Cardiac ventricle fibroblast (primary cell): Measurements from ENCODE around the gene KRTCAP2.

- RAMPAGE, long total RNA: no peak
These were observed 22.1 kb downstream of the KCNN3 start for GRCh38 chr1:154847952-154848405.

GRCh38 chr1:154951892-154952732 lies 3.8 kb downstream of the PBXIP1 start:
- RAMPAGE, long total RNA: no peak

- RAMPAGE, long total RNA: no peak
These were observed 866 bp downstream of the PBXIP1 start for GRCh38 chr1:154954765-154955700.

- RAMPAGE, long total RNA: no peak
These were observed 1.5 kb downstream of the ZBTB7B start for GRCh38 chr1:155004067-155004456.

DNA sequence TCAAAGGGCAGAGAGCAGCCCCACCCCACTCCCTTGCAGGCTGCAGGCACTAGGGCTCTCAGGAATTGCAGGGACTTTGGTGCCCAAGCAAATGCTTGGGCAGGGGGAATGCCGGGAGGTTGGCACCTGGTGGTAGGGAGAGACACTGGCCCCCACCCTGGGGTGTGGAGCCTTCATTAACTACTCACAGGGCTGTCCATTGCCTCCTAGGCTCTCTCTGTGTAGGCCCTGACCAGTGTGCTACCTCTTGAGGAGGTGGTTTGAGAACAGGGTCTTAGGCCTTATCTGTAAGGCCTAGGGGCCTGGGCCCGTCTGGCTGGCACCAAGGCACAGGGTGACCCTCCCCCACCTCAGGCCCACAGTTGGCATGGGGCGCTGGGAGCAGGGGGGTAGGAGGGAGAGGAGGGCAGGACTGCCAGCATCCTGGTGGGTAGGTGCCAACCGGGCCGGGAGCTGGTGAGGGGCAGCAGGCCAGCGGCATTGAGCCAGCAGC lies 4.8 kb downstream of the ZBTB7B start:
- RAMPAGE, long total RNA: no peak

GRCh38 chr1:155037059-155037475 lies 3.4 kb downstream of the DCST1 start:
- RAMPAGE, long total RNA: no peak

GRCh38 chr1:155070651-155071600 lies 7.4 kb downstream of the EFNA4 start:
- RAMPAGE, long total RNA: no peak

- RAMPAGE, long total RNA: no peak
These were observed 628 bp downstream of the EFNA3 start for GRCh38 chr1:155079114-155079816.

- RAMPAGE, long total RNA: no peak
These were observed 12.8 kb downstream of the EFNA3 start for GRCh38 chr1:155091260-155091992.

- RAMPAGE, long total RNA: no peak
These were observed 845 bp upstream of the EFNA1 start for GRCh38 chr1:155126887-155127174.

- RAMPAGE, long total RNA: no peak
These were observed 1.3 kb upstream of the SLC50A1 start for GRCh38 chr1:155134139-155134879.

DNA sequence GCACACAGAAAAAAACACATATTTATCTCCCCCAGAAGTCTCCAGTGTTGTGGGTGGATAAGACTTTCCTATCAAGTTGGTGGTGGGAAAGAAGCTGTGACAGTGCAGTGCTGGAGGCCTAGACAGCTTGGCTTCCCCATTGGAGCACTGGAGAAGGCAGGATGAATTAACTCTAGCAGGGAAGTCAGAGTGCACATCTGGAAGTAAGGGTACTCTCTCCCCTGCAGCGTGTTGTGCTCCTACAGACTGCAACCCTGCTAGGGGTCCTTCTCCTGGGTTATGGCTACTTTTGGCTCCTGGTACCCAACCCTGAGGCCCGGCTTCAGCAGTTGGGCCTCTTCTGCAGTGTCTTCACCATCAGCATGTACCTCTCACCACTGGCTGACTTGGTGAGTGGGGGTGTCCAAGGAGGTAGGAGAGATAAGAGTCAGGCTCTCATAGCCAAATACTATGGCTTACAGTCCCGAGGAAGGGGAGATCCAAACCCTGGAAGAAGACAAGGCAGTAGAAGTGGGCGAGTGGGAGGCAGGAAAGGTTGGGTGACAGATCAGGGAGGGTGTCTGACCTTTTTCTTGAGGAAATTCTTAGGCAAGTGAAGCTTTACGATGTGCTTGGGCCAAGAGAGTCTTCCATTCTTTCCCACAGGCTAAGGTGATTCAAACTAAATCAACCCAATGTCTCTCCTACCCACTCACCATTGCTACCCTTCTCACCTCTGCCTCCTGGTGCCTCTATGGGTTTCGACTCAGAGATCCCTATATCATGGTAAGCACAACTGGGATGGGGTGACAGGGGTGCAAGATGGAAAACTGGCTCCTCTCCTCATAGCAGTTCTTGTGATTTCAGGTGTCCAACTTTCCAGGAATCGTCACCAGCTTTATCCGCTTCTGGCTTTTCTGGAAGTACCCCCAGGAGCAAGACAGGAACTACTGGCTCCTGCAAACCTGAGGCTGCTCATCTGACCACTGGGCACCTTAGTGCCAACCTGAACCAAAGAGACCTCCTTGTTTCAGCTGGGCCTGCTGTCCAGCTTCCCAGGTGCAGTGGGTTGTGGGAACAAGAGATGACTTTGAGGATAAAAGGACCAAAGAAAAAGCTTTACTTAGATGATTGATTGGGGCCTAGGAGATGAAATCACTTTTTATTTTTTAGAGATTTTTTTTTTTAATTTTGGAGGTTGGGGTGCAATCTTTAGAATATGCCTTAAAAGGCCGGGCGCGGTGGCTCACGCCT lies 2.1 kb downstream of the SLC50A1 start:
- RAMPAGE, long total RNA: no peak

DNA sequence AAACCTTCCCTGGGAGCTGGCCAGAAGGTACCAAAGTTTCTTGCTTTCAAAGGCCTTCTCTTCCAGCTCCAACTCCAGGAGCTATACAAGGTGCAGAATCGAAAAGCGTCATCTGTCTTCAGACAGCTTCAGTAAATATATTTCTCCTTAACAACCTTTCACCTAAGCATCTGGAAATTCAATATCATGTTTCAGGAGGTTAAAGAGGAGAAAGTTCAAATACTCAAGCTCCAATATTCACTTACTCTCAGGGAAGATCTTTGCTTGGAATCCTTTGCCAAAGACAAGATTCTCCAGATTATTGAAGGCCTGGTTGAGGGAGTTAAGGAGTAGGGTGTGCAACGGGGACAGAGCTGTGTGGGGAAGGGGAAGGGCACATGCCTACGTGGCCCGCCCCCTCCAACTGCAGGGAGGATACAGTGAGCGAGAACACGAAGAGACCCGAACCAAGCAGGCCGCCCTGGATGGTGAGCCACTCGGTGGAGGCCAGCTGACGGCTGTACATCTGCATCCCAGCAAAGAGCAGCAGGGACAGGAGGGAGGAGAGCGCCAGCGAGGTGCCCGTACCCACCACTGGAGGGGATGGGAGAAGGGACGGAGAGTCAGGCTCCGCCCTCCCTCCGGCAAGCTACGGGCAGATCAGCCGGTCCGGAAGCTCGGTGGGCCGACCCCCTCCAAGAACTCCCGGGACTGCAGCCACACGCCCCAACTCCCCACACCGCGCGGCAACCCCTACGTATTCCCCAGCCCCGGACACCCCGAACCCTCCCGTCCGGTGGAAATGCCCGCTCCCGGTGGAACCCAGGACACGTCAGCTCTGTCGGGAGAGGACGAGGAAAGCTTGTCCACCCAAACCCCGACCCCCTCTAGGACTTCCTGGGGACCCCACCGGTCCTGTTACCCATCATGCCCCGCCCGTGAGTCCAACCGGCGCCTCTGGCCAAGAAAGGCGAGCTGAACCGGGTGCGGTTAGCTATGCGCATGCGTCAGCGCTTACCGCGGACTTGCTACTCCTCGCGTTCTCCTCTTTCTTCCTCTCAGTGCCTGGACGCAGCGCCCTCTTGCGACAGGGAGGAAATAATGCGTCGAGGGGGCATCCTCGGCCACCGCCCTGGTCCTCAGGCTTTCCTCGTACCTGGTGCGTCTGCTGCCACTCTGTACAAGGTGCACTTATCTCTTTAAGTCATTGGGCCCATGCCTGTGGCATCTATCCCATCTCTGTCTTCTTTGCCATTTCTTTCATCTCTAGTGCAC lies at the start of gene KRTCAP2:
TSS of gene KRTCAP2 (minus strand) at position 985 of the 1,254 bp plus-strand sequence.
- RAMPAGE, long total RNA: start-site peak on the minus strand centred at position 952 of the sequence, 73 bp wide, 2,901 and 416 reads in 2 replicates

GRCh38 chr1:155176313-155177092 lies 2.9 kb downstream of the TRIM46 start:
- RAMPAGE, long total RNA: no peak

- RAMPAGE, long total RNA: no peak
These were observed 8.0 kb downstream of the THBS3 start for GRCh38 chr1:155199569-155200253.

- RAMPAGE, long total RNA: no peak
These were observed 13.5 kb downstream of the GBA1 start for GRCh38 chr1:155227268-155228327.

DNA sequence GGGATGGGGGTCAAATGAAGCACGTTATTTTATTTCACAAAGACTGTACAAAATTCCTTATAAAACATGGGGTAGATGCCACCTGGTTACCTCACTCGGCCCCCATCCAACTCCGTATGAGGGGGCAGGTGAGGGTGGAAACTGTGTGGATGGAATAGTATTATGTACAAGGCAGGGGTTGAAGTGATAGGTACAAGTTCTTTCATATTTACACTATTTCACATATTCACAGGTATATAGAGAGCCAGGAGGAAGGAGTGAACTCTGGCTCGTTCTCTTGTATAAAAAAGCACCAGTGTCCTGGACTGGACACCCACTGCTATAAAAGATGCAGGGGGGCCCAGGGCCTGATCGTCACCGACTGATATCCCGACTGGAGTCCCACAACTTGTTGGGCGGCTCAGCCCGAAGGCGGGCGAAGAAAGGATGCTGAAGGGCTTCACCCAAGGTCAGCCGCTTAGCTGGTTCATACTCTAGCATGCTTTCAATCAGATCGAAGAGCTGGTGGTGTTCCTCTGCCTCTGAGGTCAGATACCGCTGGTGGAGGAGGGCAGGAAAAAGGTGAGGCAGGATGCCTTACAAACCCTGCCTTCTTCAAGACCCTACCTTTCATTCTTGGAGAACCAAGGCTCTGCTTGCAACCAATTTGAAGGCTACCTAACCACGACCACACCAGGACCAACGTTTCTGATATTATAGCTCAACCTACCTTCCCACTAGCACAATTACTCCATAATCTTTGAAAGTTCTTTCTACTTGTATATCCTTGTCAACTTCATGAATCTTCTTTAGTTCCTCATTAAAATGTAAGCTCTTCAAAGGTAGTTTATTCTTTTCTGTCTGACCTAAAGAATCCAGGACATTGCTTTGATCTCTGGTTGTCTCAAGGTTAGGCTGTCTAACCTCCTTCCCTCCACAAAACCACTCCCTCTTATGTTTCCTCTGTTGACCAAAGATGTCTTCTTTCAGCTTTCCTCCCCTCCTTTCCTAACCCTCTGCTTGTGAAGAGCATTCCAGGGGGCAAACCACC lies 1.0 kb upstream of the SCAMP3 start:
- RAMPAGE, long total RNA: no peak

DNA sequence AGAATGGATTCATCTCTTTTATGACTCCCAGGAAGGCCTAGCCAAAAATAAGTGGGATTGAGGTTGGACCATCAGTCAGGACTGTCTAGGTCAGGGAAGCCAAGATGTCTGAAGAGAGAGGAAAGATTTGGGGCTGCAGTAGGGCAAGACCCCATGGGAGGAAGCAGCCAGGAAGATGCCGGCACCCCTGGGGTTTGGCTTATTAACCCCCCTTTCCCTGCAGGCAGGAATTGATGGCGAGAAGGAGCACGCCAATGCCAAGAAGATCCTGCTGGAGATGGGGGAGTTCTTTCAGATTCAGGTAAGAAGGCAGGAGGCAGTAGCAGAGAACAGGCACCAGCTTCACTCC lies 1.3 kb upstream of the RUSC1 start:
- RAMPAGE, long total RNA: no peak

GRCh38 chr1:155392900-155393342 lies 72.2 kb downstream of the RUSC1 start:
- RAMPAGE, long total RNA: no peak

DNA sequence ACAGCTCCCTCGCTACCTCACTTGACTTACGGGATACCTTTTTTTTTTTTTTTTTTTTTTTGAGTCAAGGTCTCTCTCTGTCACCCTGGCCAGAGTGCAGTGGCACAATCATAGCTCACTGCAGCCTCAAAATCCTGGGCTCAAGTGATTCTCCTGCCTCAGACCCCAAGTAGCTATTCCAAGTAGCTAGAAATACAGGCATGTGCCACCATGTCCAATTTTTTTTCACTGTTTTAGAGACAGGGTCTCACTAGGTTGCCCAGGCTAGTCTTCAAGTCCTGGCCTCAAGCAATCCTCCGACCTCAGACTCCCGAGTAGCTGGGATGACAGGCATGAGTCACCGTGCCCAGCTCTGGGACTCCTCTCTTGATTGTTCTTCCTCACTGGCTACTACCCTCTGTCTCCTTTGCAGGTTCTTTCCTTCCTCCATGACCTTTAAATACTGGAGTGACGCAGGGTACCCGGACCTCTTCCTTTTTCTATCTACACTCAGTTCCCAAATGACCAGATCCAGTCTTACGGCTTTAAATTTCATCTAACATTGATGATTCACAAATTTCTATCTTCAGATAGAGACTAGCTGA lies 35.0 kb downstream of the ASH1L start:
- RAMPAGE, long total RNA: no peak